Endometrial microvascular endothelial cells (primary cell): ENCODE measurements around the genes FMN2, WDR64, PLD5 and AKT3.

DNA sequence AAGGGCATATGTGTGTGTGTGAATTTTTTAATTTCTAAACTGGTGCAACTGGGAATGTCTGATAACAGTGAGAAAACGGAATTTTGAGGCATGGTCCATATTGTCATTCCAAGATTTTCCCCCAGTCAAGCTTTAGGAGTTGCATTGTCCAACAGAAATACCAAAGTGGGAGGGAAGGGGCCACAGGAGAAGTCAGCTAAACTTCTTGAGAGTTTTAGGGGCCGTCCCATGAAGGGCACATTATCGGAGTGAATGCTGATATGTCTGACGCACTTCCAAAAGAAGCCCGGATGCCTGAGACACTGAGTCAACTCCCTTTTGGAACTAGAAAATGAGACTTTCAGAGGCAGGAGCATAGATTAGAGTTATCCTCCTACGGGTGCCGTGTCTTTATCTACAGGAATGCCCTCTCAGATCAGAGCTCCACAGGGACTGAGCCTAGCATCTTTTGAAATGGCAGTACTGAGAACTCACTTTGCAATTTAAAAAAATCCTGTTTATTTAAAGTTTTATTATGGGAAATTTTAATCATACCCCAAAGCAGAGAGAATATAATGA, 13.0 kb downstream of the ACTN2 start:
- RAMPAGE, long total RNA: no peak

DNA sequence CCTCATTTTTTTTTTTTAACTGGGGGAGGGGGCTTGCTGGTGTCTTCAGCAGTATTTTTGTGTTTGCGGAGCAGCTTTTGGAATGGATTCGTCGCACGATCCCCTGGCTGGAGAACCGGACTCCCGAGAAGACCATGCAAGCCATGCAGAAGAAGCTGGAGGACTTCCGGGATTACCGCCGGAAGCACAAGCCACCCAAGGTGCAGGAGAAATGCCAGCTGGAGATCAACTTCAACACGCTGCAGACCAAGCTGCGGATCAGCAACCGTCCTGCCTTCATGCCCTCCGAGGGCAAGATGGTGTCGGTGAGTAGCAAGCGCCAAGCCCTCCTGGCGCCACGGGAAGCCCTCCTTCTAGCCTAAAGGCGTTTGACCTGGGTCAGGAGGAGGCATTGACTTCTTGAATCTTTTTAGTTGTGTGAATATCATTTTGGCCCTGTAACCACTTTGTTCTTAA, 53.0 kb downstream of the ACTN2 start:
- RAMPAGE, long total RNA: no peak

DNA sequence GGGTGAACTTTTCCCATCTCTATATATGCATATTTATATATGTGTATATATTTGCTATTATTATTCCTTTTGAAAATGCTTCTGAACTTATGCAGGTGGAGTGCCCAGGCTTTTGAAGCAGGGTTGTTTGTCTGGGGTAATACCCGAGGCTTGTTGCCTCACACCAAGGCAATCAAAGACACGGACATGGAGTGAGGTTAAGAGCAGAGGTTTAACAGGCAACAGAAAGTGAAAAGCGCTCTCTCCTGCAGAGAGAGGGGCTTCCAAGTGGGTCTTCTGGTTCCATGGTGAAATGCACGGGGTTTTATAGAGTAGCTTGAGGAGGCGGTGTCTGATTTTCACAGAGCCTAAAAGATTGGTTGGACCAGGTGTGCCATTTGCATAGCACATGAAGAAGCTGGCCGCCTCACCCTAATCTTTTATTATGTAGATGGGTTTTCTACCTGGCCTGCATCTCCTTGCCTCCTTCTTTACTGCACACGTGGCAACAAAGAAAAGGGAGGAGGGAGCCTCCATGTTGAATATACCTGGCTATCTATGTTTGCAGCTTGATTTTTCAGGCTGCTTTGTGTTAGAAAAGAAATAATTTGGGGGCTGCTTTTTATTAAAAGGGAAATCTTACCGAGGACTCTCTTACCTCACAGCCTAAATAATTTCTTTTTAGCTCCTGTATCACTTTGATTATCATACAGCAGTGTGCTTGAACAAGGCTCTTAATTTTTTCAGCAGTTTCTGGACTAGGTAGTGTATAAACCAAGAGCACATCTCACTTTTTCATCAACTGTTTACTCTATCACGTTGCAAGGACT, 197.3 kb downstream of the RYR2 start:
- RAMPAGE, long total RNA: no peak

DNA sequence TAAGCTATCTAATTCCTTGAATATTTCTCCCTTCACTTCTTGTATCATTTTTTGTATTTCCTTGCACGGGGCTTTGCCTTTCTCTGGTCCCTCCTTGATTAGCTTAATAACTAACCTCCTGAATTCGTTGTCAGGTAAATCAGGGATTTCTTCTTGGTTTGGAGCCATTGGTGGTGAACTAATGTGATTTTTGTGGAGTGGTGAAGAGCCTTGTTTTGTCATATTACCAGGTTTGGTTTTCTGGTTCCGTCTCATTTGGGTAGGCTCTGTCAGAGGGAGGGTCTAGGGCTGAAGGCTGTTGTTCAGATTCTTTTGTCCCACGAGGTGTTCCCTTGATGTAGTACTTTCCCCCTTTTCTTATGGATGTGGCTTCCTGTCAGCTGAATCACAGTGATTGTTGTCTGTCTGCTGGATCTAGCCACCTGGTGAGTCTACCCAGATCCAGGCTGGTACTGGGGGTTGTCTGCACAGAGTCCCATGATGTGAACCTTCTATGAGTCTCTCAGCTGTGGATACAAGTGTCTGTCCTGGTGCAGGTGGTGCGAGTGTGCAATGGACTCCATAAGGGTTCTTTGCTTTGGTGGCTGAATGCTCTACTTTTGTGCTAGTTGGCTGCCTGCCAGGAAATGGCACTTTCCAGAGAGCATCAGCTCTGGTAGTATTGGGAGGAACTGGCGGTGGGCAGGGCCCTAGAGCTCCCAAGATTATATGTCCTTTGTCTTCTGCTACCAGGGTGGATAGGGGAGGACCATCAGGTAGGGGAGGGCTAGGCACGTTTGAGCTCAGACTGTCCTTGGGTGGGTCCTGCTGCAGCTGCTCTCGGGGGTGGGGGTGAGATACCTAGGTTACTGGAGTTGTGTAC, 245.9 kb downstream of the RYR2 start:
- RAMPAGE, long total RNA: no peak

DNA sequence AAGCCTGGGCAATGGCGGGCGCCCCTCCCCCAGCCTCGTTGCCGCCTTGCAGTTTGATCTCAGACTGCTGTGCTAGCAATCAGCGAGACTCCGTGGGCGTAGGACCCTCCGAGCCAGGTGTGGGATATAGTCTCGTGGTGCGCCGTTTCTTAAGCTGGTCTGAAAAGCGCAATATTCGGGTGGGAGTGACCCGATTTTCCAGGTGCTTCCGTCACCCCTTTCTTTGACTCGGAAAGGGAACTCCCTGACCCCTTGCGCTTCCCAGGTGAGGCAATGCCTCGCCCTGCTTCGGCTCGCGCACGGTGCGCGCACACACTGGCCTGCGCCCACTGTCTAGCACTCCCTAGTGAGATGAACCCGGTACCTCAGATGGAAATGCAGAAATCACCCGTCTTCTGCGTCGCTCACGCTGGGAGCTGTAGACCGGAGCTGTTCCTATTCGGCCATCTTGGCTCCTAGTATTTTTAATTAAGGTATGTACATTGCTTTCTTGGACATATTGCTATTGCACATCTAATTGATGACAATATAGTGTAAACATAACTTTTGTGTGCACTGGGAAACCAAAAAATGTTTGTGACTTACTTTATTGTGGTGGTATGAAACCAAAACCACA, 242.8 kb downstream of the CHRM3 start:
- RAMPAGE, long total RNA: no peak

DNA sequence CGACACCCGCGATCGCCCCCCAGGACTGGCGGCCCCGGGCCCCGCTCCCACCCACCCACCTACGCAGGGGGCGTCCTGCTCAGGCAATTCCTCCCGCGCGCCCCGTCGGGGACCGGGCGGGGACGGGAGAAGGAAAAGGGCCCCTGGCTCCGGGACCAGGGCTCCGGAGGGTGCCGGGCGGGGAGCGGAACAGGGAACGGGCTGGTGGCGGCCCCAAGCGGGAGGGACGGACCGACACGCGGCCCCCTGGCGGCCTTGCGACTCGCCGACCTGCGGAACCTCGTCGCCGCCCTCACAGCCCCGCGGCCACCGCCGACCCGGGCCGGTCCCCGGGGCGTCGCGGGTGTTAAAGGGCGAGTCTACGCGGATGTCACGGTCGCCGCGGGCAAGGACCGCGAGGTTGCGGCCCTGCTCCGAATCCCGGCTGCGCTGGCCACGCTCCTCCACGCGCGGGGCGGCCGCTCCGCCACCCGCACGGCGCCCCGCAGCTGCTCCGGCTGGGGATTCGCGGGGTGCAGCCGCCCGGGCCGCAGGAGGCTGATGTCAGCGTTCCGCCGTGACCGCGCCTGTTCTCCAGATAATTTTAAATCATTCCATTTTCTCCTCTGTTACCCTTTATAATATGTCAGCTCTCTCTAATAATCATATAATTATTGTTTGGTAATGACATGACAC, 93.8 kb upstream of the FMN2 start:
- RAMPAGE, long total RNA: no peak

GRCh38 chr1:240091267-240092393, at the start of gene FMN2:
FMN2 (plus strand) TSS chr1:240091883.
- RAMPAGE, long total RNA: no peak

DNA sequence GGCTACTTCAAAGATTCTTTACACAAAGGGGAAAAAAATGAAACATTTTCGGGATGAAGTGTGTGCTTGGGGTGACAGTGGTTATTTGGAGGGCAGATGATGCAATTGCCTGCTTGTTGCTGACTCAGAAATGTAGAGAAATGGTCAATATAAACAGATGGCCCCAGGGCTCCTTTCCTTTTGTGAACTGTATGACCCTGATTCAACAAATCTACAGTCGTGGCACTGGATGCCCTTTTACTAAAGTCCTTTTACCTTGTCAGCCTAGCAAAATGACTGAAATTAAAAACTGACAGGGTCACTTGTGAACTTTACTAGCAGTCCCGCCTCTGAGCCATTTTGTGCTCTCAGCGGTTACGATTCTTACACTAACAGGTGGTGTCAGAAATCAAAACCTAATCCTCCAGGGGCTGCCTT, 49.9 kb downstream of the GREM2 start:
- RAMPAGE, long total RNA: no peak

GRCh38 chr1:240598635-240599016, 13.3 kb downstream of the GREM2 start:
- RAMPAGE, long total RNA: no peak

GRCh38 chr1:241591309-241591823, 48.8 kb downstream of the CHML start:
- RAMPAGE, long total RNA: no peak

- RAMPAGE, long total RNA: no peak
These were observed at the start of gene WDR64 for GRCh38 chr1:241652089-241652490. WDR64 (plus strand) TSS chr1:241652281.

DNA sequence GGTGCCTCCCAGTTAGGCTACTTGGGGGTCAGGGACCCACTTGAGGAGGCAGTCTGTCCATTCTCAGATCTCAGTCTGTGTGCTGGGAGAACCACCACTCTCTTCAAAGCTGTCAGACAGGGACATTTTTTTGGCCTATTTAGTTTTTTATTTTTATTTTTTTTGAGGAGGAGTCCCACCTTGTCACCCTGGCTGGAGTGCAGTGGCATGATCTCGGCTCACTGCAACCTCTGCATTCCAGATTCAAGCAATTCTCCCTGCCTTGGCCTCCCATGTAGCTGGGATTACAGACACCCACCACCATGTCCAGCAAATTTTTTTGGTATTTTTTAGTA, 100.0 kb upstream of the MAP1LC3C start:
- RAMPAGE, long total RNA: no peak

DNA sequence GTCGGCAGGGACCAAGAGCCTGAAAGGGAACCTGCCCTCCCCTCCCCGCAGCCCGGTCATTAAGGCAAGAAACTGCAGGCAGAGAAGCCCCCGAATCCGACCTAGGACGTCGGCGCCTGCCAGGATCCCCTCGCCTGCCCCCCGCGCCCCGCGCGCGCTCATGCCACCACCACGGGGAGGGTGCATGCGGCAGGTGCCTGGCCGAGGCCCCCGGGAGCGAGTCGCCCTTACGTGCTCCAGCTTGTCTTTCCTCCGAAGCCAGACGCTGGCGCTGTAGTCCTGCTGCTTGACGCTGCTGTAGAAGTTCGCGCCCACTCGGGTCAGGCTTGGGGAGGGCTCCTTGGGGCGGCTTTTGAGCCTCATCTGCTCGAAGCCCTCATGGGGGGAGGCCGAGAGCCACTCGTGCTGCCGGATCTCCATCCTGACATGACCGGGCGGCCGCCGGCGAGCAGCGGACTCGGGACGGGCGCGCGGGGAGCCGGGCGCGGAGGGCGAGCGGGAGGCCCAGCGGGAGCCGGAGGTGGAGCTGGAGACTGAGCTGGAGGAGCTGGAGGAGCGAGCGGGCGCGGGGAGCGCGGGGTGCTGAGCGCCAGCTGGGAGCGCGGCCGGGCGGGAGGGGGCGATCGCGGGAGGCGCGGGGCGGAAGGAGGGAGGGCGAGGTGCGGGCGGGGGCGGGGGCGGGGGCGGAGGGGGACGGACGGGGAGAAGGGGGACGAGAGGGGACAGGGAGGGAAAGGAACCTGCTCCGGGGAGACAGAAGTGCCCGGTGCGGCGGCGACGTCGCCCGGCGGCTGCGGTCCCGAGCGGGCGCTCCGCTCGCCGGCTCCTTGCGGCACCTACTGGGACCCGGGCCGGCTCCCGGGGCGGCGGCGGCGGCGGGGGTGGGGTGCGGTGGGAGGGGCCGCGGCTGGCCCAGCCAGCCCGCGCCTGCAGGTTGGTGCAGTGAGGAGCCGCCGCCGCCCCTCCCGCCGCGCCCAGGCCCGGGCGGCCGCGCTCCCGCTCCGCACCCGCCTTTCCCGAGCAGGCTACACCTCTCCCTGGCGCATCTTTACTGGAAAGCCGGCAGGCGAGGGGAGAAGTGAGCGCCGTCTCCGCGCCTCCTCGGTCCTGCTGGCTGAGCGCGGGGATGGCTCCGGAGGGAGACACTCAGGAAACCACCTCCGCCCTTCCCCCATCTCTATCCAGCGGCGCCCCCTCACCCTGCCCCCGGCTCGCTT, at the start of gene PLD5:
Gene PLD5, minus strand, starts transcription at position 841 of the 1,217 bp plus-strand sequence.
- RAMPAGE, long total RNA: no peak

- RAMPAGE, long total RNA: no peak
These were observed 46.9 kb downstream of the SDCCAG8 start for GRCh38 chr1:243302578-243303204.

DNA sequence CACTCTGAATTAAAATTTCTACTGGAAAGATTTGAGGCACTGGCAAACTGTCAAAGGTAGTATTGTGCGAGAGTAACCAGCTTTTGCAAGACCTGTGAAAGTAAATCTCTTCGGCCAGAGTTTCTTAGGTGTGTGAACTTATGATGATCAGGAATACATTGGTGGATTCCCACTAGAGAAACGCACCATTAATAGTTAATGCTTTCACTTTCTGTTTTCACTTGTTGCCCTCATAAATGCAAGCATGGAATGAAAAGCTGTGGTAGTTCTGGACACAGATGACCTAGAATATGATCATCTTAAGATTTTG, 98.6 kb downstream of the SDCCAG8 start:
- RAMPAGE, long total RNA: no peak

DNA sequence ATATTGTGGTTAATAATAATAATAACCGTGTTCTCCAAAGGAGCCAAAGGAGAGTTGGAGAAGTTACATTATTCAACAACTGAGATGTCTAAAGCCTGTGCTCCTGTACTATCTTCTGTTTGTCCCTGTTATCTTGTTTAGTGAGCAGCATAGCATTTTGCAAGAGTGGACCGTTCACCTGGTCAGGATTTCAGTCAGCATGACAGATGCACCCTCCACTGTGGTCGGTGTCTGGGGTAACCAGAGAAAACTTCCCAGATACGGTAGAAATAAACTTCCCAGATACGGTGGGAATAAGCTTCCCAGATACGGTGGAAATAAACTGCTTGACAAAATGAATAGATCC, 198.8 kb downstream of the SDCCAG8 start:
- RAMPAGE, long total RNA: no peak

DNA sequence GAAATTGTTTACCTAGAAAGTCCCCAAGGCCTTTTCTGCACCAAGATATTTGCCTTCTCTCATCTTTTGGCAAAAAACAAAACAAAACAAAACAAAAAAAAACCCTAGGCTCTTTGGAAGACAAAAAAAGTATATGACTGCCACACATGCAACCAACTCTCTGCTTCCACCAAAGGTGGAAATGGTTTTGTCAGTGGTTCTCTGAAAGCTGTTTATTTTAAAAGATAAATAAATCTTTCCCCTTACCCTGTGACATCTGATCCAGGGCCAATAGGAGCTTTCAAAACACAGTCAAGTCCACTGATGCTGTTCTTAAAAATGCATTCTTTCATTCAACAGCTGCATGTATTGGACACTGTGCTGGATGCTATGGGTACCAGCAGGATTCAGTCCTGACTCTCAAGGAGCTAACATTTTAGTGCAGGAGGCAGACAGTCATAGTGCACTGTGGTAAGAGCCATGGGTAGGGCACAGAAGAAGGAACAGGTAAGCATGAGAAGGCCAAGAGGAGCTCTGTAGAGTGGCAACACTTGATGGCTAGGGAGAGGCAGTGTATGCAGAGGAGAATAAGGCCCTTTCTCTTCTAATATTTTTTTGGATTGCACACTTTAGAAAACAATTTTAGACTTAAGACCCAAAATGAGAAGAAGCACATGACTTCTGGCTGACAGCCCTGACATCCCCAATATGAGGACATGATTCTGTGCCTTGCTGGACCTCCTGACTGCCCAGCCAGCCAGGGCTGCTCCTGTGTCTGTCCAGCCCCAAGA, 207.1 kb downstream of the SDCCAG8 start:
- RAMPAGE, long total RNA: no peak

GRCh38 chr1:243563548-243564043, 286.4 kb downstream of the AKT3 start:
- RAMPAGE, long total RNA: no peak

GRCh38 chr1:243739455-243740219, 110.4 kb downstream of the AKT3 start:
- RAMPAGE, long total RNA: no peak

- RAMPAGE, long total RNA: no peak
These were observed at the start of gene AKT3 for GRCh38 chr1:243850154-243850917. AKT3 (minus strand) TSS chr1:243850243.